Measurements from ENCODE around the gene SLC7A1.

- PRO-cap, 2 experiments: no peak in any of the 2 experiments
Measured at GRCh38 chr13:26456957-26457636, 100.4 kb upstream of the WASF3 start.

DNA sequence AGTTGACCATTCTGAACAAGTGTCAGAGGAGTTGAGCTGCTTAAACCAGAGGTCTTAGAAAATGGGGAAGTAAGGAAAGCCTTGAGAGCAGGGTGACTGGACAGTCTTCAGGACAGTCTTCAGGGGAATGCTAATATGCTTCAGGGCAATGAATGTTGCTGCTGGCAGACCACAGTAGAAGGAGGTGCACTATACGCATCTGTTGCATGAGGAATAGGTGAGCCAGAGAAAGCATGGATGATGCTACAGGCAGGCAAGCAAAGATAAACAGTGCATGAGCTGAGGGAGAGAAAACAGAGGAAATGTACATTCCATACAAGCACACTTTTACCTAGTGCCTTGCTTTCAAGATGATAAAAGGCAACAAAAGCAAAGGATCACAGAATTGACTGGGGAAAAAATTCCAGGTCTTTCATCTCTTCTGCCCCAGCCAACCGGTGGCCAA is 196.7 kb upstream of the GPR12 start:
- PRO-cap, 2 experiments: no peak in any of the 2 experiments

DNA sequence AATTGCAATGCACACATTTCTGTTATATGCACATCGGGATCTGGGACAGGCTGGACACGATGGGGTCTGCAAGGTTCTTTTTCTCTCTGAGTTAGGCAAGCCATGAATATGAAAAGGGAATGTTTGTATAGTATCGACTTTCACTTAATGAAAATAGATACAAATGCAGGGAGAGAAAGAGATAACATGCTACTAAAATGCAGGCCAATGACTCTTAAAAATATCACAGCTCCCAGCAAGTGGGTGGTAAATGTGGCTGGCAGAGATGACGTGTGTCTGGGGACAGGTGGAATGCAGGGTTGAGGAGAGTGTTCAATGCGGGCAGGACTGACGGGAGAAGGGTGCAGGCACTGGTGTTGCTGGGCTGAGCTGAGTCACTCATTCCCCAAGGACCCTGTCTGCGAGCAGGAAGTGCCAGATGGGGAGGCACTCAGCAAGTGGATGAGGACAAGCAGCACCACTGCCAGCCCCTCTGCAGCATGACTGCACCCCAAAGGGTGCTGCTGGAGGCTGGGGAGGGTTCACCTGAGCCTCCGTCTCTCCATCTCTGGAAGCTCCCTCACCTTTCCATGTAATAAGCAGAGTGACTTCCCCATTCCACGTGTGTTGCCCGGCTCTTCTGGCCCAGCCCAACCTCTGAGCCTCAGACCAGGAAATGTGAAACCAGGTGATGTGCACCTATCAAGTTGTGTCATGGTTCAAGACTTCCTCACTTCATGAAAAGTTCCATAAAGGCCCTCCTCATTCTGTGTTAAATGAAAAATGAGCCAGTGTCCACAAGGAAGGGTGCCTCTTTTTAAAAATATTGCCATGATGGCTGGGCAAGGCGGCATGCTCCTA is 204.2 kb upstream of the GPR12 start:
- PRO-cap, 2 experiments: peak in 1 of 2 experiments; most common plus-strand start position 315 of the sequence (in 1)

GRCh38 chr13:26966139-26966511 is 205.5 kb downstream of the USP12 start:
- PRO-cap, 2 experiments: no peak in any of the 2 experiments

DNA sequence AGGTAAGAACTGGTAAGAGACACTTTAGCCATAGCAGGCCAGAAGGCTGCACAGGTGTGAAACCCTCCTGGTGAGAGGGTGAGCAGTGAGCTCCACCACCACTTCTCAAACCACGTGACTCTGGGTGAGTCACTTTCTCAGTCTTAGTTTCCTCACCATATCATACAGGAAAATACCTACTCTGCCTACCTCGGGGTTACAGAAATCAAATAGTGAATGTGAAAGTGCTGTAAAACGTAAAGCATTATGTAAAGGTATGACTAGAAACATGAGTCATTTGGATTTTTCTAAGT is 40.5 kb downstream of the USP12 start:
- PRO-cap, 2 experiments: no peak in any of the 2 experiments

- PRO-cap, 2 experiments: no peak in any of the 2 experiments
Measured at GRCh38 chr13:27132540-27133385, 38.8 kb downstream of the USP12 start.

DNA sequence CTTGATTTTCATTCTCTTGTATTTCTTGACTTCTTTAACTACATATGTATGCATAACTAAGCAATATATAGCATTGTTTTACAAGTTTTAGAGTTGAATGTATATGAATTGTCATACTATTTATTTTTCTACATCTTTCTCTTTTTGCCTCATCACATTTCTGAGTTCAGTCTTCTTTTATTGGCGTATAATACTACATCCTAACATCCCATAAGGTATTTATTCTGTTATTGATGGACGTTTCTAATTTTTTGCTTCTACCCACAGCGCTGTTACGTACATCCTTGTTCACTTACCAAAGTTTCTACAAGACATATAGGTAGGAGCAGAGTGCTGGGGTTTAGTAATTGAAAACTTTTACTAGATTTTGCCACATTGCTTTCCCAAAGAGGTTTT is 707 bp upstream of the RPL21 start:
- PRO-cap, 2 experiments: no peak in any of the 2 experiments

GRCh38 chr13:27448338-27448658 is 2.1 kb downstream of the MTIF3 start:
- PRO-cap, 2 experiments: no peak in any of the 2 experiments

DNA sequence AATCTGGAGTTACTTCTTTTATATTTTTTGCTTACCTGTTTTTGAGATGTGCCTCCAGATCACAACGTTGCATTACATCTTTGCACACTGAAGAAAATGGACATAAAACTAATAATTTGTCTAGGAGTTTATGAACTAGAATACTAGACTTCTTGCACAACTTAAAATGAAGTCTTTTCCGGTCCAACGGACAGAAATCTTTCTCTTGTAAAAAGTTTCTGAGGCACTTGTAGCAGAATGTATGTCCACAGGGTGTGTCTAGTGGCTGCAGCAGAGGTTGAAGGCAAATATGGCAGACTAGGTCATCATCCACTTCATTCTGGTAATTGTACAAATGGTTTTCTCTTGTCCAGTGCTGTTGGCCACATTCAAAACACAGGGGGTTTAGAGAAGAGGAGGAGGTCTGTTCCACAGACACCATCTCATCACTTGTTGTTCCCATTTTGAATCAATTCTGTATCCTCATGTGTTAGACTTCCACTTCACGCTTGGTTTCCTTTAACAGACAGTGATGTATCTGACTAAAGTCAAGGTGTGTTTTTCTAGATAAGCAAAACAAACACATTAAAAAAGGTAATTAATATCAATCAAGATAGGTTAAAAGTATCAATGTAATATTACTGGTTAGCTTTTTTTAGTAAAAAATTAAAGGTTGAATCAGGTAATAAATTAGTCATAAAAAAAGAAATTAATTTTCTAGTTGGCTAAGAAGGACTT is 38.9 kb downstream of the LNX2 start:
- PRO-cap, 2 experiments: no peak in any of the 2 experiments

DNA sequence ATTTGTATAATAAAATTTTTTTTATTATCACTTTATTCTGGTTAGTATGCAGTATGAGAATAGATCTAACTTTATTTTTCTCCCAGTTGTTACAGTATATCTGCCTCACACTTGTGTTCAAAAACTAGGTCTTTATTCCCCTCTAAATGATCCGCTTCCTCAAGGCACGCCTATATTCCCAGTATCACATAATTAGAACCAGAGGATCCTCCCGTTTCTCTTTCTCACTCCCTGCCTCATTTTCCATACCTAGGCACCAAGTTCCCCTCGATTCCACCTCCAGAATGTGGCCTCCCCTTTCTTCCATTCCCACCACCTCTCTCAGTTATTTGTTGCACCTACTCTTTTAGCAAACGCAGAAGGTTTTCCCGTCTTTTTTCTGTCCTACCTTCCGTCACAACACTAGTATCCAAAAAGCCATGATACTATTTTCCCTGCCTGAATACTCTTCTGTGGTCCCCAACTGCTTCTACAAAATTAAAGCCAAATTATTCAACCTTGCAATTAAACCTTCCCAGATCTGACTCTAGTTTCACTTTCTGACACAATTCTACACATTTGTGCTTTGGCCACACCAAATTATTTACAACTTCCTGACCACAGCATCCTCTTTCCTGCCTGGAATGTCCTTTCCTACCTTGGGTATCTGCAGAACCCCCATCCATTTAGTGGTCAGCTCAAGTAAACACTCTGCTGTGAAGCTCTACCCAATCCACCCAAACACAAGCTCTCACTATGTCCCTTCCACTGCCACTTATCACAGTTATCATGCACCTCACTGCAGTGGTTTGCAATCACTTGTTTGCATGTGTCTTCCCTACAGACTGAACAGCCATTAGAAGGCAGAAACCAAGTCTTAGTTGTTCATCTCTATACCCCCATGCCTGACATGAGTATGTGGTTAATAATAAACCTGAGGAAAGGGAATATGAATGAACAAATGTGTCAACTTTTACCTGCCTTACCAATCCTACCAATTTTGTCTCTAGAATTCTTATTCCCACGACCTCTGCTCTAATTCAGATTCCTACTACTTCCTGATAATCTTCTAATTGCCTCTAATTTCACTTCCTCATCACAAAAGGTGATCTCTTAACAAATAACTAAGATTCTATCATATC is 25.4 kb downstream of the LNX2 start:
- PRO-cap, 2 experiments: no peak in any of the 2 experiments

GRCh38 chr13:27621993-27622615 is 412 bp downstream of the POLR1D start:
- PRO-cap, 2 experiments: no peak in any of the 2 experiments

GRCh38 chr13:27747527-27747726 is 44.9 kb upstream of the GSX1 start:
- PRO-cap, 2 experiments: no peak in any of the 2 experiments

GRCh38 chr13:27917896-27918606 is 1.7 kb upstream of the PDX1 start:
- PRO-cap, 2 experiments: peak in 1 of 2 experiments; most common plus-strand start chr13:27918249 (in 1); most common minus-strand start chr13:27918141 (in 1)

DNA sequence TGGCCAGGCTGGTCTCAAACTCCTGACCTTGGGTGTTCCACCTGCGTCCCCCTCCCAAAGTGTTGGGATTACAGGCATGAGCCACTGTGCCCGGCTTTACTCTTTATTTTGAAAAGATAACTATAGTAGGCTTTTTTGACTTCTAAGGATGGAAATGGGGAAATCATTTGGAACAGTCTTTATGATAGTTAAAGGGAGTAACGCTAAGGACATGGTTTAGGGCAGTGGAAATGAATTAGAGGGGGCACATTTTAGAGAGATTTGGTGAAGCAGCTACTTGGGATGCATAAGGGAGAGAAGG is 21.8 kb downstream of the PAN3 start:
- PRO-cap, 2 experiments: no peak in any of the 2 experiments

GRCh38 chr13:28301366-28301978 is 163.1 kb downstream of the PAN3 start:
- PRO-cap, 2 experiments: no peak in any of the 2 experiments

DNA sequence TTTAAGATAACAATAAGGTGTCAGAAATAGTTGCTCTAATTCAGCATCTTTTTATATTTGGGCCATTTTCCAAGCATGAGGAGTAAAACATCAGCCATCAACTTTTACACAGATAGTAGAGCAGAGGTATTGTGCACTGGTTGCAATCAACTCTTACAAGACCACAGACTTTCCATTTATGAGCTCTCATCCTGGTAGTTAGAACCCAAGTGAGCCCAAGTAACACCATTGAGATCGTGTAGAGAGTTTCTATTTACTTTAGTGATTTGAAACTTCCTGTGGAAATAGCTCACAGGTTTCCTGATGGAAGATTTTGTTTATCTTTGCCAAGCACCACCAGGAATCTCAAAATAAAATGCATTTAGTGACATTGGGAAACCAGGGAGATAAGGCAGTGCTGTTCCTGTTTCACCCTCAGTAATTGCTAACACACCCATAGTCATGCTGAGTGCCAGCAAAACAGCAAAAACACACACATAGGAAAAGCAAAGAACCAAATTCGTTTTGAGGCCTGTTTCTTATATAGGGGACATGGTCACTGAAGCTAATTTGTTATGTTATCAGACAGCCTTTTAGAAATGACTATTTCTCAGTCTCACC is 102.5 kb downstream of the FLT1 start:
- PRO-cap, 2 experiments: no peak in any of the 2 experiments

- PRO-cap, 2 experiments: no peak in any of the 2 experiments
Measured at GRCh38 chr13:29438267-29439191, 157.0 kb downstream of the SLC7A1 start.

DNA sequence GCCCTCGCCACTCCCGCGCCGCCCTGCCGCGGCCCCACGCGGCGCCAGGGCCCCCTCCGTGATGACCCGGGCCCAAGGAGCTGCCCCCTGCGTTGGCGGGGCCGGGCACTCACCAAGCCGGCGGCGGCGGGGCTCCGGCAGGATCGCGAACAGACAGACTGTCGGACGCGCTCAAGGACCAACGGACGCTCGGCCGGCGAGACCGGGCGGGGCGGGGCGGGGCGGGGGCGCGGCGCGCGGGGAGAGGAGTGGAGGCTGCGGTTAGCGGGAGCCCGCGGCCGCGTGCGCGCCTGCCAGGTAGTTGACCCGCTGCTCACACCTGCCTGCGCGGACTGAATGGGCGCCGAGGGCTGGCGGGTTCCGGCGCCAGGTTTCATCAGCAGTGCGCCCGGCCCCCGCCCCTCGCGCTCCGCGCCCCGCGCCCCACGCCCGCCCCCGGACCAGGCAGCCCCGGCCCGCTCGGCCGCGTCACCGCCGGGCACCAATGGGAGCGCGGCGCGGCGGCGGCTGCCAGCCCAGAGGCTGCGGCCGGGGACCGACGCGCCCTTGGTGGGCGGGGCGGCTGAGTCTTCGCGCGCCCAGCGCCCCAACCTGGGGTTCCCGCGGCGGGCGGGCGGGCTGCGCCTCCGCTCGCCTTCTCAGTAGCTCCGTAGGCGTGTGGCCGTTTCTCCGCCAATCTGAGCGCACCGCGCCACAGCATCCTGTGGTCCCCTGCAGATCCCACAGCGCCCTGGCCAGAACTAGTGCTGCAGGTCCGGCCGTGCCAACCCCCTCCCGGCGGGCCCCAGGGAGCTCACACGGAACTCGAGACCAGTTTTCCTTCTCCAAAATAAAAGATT is at the start of gene SLC7A1:
SLC7A1 (minus strand) TSS at position 386 of the 839 bp plus-strand sequence.
- PRO-cap, 2 experiments: peak in 2 of 2 experiments; most common plus-strand start position 581 of the sequence (in 1); most common minus-strand start position 155 of the sequence (in 2)

- PRO-cap, 2 experiments: no peak in any of the 2 experiments
Measured at GRCh38 chr13:29833480-29833822, 17.0 kb downstream of the UBL3 start.

GRCh38 chr13:30157012-30157597 is 150.2 kb downstream of the KATNAL1 start:
- PRO-cap, 2 experiments: no peak in any of the 2 experiments